Cardiac ventricle fibroblast (primary cell): ENCODE results near the gene ACOT11.

GRCh38 chr1:53526740-53527142, 67.5 kb downstream of the DMRTB1 start:
- RAMPAGE, long total RNA, result no peak

DNA sequence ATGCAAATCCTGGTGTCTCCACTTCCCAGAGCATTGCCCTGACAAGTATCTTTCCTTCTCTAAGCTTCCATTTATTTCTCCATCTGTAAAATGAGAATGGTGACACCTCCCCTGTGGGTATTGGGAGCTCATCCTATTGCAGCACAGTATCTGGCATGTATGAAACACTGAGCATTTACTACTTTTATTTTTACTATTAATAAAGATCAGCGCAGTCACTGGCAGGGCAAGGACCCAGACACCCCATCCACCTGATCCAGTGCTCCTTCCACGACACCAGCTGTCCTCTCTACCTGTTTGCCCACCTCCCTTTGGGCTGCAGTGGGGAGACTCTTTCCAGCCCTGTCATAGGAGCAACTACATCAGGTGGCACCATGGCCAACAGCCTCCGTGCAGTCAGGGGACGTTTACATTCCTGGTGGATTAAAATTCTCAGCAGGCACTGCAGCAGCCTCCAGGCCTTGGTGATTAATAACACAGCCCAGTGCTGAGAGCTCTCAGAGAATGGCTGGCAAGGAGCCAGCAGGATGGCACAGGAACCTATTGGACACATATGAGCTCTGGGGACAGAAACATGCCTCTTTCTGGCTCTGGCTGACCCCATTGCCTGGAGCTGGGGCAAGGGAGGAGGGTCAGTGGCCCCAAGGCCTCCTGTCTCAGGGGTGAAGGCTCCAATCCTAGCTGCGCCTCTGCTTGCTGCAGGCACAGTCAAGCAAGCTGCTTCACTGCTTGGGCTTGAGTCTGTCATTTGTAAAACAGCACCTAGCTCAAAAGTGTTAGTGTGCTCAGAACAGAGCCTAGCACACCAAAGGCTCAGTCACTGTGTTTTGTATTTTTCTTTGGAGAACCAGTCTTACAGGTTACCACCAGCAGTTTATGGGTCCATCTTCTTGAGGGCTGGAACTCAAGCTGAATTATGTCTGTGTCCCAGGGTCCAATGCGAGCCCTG, 113.3 kb downstream of the DMRTB1 start:
- RAMPAGE, long total RNA, result no peak

- RAMPAGE, long total RNA, result no peak
Measured at GRCh38 chr1:54054282-54054836, 951 bp downstream of the TCEANC2 start.

- RAMPAGE, long total RNA, result no peak
Measured at GRCh38 chr1:54227072-54227738, 27.2 kb downstream of the MRPL37 start.

DNA sequence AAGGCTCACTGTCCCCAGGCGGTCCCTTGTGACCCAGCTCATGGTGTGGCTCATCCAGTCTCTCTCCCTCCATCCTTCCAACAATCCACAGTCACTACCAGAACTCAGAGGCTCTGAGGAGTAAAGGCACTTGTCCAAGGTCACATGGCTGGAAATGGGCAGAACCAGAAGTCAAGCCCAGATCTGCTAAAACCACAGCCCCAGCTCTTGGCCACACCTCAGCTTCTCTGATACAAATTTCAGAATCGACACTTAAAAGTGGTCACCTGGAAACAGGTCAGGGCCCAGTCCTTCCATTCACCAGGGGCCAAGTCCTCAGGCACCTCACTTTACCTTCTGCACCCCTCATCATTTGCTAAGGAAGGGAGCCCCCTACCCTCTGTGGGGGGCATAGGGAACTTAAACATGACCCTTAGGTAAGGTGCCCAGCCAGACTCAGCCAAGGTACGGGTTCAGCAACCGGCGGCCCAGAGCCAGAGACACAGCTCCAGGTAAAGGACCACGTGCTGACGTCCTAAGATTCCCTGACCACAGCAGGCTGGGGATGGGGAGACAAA, 90.0 kb downstream of the MRPL37 start:
- RAMPAGE, long total RNA, result no peak

GRCh38 chr1:54290544-54290999, 90.6 kb downstream of the MRPL37 start:
- RAMPAGE, long total RNA, result no peak

GRCh38 chr1:54296196-54296819, 96.3 kb downstream of the MRPL37 start:
- RAMPAGE, long total RNA, result no peak

DNA sequence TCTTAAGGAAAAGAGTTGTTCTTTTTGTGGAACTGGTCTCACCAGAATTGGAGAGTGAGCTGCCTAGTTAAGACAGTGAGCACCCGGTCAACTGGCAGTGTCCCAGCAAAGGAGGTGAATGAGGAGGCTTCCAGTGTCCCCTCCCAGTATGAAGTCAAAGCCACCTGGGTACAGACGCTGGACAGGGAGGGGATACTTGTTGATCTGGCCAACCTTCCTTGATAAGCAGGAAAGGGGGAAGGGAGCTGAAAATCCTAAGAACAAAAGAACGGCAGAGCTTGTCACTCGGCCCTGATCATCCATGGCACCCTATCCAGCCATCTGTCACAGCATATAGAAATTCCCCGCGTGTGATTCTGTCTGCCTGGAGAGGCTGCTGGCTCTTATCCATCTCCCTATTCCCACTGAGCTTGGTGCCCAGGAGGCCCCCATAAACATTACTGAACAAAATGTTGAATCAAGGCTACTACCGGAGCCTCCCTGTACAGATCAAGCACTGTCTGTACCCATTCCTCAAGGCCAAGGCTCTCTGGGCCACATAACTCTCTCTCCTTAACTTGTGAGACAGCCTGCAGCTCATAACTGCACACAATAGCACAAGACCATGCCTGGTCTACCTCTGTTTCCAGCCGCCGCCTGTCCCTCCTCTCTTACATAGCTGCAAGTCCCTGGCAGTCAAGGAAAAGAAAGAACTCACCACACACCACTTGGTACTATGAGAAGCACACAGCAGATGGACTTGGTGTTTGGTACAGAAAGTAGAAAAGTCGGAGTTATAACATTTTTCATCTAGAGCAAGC, 114.9 kb downstream of the MRPL37 start:
- RAMPAGE, long total RNA, result no peak

DNA sequence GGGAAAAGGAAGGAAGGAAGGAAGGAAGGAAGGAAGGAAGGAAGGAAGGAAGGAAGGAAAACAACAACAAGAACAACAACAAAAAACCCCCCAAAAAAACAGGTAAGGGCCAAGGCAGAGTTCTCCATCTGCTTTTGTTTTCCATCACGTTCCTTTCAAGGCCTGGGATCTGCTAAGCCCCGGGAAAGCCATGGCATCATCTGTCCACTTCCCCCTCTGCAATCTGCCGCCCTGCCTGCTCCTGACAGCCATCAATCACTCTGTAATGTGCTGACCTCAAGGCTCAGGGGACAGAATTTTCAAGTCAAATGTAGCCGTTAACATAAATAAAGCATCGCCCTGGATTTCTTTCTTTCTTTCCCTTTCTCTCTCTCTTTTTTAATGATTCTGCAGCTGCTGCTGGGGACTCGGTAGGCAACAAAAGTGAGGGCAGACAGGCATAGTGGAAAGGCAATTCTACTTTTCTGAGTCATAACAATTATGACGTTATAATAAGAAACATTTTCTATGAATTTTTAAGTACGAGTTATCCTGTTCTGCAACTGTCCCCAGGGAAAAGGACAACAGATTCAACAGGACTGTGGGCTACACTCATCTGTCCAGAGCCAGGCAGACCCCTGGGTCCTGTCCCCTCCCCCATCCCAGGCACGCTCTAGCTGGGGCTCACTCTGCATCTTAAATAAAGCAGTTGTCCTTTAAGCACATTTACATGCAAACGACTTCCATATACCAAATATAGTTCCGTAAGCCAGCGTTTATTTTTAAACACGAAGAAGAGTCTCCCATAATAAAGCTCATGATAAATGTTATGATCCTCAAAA, 127.5 kb downstream of the MRPL37 start:
- RAMPAGE, long total RNA, result no peak

GRCh38 chr1:54344663-54345722, 145.0 kb downstream of the MRPL37 start:
- RAMPAGE, long total RNA, result no peak

DNA sequence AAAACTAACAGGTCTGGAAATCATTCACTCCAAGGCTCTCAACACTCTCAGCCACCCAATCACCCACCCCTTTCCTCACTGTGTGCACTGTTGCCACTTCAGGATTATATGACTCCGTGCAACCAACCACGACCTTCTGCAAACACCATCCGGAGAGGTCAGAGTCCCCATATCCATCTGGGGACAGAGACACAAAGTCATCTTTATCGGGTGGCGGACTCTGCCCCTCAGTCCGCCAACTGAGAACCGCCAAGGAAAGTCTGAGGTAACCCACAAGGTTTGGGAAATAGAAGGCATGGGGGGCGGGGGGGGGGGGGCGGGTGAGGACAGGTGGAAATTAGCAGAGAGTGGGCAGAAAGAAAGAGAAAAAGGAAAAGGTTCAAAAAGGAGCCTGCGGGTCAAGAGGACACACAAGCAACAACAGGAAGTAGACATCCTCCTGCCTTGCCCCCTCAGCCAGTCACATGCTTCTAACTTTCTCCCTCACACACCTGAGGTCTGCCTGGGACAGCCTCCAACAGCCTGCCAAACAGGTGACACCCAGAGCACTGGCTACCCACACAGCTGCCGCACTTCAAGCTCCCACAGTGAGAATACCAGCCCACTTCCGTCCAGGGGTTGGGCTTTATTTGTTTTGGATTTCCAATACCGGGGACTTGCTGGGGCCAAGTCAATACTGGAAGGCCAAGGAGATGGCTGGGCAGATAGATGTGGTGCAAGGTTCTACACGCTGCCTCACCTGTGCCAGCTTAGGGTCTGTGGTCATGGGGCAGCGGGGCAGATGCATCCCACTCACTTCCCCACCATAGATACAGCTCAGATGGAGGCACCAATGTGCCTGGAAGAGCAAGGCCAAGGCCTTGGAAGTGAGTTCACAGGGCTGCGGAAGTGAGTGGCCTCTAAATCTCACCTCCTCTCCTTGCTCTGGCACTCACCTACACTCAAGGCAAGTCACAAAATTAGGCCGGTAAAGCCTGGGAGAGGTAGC, 148.3 kb downstream of the MRPL37 start:
- RAMPAGE, long total RNA, result no peak

DNA sequence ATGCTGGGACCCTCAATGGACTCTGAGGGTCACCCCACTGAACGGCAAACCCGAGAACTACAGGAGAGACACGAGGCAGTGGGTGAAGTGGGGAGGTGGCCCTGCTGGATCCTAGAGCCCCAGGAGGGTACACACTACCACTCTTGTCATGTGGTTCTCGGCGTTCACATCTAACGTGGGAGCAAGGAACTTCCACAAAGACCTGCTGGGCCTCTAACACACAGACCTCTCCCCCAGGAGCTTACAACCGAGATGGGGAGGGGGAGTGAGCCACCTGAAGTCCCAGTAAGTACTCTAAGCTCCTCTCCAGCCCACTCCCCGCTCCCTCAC, 154.4 kb downstream of the MRPL37 start:
- RAMPAGE, long total RNA, result no peak

DNA sequence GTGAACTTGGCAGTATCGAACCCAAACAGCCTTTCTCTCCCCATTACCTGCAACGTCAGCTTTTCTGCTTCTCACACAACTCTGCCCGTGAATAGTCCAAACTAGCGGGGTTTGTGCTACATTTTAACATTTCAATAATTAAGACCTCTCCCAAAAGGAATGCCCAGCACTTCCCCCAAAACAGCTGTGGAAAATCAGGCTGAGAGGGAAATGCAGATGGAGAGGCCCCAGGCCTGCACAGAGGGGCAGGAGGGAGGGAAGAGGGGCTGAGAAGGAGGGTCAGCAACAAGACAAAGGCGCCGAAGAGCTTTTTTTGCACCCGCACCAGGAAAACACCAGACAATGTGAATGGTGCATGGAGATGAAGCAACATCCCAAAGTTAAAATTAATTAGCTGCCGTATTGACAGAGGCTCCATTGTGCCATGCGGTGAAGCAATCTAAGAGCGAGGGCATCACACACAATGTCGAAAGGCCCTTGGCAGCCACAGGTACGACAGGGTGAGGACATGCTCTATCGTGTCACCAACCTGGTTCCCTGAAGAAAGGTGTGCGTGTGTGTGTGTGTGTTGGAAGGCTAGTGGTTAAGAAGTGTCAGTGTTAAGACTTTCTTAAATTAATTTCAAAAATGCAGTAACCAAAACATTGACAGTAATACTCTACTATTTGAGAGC, 165.0 kb downstream of the MRPL37 start:
- RAMPAGE, long total RNA, result no peak

DNA sequence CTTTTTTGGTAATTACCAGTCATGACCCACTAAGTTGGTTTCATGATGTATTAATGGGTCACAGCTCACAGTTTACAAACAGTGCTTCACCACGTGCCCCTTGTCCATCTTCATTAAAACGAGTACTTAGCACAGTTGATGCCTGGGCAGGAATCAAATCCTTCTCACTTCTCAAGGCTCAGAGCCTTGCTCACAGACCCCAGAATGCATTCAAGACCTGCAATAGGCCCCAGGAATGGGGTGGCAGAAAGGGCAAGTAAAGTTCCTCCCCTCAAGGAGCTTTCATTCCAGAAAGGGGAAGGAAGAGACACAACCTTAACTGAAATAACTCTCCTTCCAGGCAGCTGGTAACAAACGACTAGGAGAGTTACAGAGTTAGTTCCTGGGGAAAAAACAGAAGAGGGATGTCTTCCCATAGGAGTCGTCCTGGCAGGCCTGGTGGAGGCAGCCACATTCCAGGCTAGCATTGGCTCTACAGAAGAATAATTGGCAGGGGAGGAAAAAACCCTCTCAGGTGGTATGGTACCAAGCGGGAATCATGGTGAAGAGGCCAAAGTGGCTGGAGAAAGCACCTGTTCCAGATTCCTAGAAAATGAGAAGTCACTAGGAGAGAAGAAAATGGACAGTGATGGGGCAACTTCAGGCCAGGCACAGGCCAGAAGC, 155.4 kb upstream of the ACOT11 start:
- RAMPAGE, long total RNA, result no peak

DNA sequence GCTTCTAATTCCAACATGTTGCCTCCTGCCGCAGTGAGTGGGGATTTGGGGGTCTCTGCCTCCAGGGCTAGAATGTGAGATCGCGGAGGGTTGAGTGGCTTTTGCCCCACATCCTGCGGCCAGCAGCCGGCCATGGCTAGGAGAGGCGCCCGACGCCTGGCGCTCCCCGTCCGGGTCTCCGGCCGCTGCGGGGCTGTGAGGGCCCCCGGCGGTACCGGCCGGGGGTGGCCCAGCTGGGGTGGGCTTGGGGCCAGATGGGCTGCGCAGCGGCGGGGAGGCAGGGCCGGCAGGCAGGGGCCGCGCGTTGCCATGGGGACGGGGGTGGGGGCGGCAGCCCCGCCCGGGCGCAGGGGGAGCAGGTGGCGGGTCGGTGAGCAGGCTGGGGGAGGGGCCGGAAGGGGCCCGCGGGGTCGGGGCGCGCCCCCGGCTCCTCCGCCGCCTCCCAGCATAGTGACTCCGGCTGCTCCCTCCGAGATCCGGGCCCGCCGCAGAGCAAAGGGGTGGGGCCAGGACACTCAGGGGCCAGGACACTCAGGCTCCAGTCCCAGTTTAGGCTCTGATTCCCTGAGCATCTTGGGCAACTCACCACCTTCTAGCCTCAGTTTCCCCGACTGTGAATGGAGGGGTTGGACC, 73.3 kb upstream of the ACOT11 start:
- RAMPAGE, long total RNA, result no peak

GRCh38 chr1:54547203-54548671, at the start of gene ACOT11:
Gene ACOT11 (plus strand): TSS chr1:54548228.
- RAMPAGE, long total RNA, result no peak

DNA sequence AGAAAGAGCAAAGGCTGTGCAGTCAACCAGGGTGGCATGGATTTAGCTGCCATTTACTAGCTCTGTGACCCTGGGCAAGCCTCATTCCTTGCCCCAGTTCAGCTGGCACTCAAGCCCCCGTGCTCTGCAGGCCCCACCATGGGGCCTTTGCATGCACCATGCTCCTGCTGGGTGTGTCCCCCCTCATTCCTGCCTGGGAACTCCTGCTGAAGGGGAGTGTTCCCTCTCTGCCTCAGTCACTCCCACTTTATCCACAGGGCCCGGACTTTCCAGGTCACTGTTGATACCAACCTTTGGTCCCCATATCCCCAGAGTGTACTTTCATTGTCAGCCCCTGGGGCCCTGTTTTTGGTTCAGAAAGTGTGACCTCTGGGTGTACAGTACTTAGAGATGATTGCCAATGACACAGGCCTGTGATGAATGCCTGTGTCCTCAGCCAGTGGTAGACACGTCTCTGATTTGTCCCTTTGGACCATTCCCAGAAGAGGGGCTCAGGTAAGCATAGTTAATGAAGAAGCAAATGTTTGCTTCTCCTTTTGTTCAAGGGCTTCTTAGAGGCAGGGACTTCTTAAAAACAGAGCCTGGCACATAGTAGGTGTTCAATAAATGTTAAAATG, 2.9 kb downstream of the TTC22 start:
- RAMPAGE, long total RNA, result no peak

DNA sequence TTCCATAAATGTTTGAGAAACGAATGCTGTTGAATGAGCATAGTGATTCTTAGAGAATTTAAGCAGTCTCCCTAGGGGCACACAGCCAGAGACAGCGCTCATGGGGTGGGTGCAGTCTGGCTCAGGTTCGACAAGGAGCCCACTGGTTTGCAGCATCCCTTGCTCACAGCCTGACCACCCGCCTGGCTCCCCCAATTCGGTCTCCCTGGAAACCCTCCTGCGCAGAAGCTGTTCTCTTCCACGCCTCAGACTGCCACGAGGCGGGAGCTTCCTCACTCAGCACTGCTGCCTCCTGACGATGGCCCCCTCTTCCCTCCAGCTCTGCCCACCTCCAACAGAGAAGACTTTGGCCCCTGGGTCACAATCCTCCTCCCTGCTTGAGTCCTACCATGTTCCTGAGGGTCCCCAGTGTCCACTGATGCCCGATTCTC, 32.4 kb downstream of the DHCR24 start:
- RAMPAGE, long total RNA, result no peak

DNA sequence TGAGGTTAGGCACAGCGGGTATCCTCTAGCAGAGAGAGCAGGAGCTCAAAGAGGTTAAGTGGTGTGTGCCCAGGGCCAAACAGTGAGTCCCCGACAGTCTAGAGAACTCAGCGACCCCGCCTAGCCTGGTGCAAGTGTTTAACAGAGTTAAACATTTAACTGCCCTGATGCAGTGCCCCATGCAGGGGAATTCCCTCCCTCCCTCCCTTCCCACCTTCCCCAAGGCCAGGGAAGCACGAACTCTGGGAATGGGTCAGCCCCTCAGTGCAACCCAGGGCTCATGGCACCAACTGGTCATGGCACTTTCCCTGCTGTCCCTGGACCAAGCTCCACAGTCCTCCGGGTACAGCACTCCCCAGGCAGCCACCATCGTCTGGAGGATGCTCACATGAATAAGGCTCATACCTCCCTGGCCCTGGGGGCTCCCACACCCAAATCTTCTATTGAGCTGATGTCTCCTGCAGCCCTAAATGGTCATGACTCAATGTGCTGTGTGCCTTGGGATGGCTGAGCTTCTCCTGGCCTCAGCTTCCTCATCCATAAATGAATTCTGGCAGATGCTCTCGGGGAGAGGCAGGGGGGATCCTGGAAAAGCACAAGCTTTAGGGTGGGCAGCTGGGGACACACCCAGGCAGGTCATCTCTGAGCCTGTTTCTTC, 21.3 kb downstream of the DHCR24 start:
- RAMPAGE, long total RNA, result no peak

GRCh38 chr1:54866613-54867596, 20.1 kb downstream of the DHCR24 start:
- RAMPAGE, long total RNA, result no peak